Omental fat pad (tissue), 4 donors: ENCODE data around the genes CD207, MPHOSPH10 and NOTO.

GRCh38 chr2:70835584-70835990, at the start of gene CD207:
Gene CD207, minus strand, starts transcription at chr2:70835816.
- PRO-cap: no peak
- RAMPAGE, long total RNA, 4 experiments: no peak in any of the 4 experiments

DNA sequence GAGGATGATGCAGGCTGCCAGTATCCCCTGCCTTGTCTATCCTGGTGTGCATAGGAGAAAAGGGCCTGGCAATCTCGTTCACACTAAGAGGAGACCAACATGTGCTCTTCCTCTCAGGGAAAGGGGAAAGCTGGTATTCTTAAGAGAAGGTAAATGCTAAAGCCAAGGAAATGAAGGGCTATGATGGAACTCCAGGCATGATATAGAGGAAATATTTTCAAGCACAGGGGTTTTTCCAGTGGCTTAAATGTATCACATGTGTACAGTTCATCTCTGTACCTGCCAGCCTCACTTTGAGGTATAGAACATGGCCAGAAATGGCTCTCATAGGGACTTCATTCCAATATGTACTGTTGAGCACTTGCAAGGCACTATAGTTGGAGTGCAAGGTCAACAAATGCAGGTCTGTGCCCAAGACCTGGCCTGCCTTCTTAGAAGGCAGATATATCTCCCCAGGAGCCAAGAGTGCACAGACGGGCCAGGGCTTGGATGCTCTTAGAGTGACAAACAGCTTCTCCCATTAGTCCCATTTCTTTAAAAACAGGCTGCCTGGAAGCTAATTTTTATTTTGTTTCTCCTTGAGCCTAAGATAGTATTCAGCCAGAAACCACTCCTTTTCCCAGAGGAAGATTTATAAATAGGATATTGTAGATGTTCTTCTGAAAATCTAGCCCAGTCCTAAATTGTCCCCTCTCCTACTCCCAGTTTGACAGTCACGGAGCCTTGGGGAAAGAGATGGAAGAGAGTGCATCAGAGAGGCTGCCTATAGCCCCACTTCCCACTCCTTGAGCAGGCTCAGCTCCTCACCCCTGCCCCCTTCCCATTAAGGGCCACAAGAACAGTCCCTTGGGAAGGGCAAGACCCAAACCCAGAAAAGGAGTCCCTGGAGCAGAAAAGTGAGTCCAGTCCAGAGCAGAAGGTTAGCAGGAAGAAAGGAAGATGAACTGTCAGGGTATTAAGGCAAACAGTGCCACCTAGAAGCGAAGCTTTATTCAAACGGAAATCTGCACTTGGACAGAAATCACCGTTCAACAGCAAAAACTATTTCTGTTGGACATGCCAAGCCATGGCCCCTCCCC, 7.2 kb downstream of the TEX261 start:
- PRO-cap: no peak
- RAMPAGE, long total RNA, 4 experiments: no peak in any of the 4 experiments

DNA sequence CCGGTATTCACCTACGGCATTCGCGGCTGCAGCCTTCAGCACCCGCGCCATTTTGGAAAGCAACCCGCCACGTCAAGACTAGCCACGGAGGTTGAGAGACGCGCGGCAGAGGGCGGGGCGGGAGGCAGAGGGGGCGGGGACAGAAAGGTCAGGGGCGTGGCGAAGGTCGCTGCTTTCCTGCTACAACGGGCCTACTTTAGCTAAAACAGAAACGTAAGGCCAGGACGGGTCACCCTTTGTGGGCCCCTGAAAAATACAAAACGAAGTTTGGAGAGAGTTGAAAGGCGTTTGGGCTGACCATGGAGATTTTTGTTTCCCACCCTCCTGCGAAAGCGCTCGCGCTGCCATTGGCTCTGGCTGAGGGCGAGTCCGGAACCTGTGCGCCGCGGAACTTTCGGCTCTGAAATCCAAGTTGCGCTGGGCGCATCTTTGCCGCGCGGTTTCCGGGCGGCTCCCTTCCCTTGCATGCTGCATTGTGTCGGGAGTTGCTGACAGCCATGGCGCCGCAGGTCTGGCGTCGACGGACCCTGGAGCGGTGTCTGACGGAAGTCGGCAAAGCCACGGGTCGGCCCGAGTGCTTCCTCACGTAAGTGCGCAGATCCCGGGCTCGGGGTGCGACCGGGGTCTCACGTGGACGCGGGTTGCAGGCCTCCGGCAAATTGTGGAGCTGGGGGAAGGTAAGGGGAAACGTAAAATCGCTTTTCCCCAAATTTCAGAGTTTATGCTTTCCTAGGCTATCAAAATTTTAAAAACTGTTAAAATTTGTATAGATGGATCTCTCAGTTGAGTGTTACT, at the start of gene MPHOSPH10:
MPHOSPH10 (plus strand) TSS at position 466 of the 795 bp plus-strand sequence.
- PRO-cap: unidirectional peak, minus-strand start at position 54 of the sequence
- RAMPAGE, long total RNA, 4 experiments: start-site peak on the plus strand in 4 of 4 experiments, centred at positions 443 to 474 of the sequence, 114 to 1,307 reads per replicate; start-site peak on the minus strand in 4 of 4 experiments, centred at positions 63 to 70 of the sequence, 85 to 376 reads per replicate

- PRO-cap: no peak
- RAMPAGE, long total RNA, 4 experiments: no peak in any of the 4 experiments
Observed at GRCh38 chr2:71454304-71455112, 12.0 kb upstream of the DYSF start.

- PRO-cap: no peak
- RAMPAGE, long total RNA, 4 experiments: no peak in any of the 4 experiments
Observed at GRCh38 chr2:71456218-71456618, 10.3 kb upstream of the DYSF start.

GRCh38 chr2:71615421-71615963, 149.0 kb downstream of the DYSF start:
- PRO-cap: no peak
- RAMPAGE, long total RNA, 4 experiments: no peak in any of the 4 experiments

DNA sequence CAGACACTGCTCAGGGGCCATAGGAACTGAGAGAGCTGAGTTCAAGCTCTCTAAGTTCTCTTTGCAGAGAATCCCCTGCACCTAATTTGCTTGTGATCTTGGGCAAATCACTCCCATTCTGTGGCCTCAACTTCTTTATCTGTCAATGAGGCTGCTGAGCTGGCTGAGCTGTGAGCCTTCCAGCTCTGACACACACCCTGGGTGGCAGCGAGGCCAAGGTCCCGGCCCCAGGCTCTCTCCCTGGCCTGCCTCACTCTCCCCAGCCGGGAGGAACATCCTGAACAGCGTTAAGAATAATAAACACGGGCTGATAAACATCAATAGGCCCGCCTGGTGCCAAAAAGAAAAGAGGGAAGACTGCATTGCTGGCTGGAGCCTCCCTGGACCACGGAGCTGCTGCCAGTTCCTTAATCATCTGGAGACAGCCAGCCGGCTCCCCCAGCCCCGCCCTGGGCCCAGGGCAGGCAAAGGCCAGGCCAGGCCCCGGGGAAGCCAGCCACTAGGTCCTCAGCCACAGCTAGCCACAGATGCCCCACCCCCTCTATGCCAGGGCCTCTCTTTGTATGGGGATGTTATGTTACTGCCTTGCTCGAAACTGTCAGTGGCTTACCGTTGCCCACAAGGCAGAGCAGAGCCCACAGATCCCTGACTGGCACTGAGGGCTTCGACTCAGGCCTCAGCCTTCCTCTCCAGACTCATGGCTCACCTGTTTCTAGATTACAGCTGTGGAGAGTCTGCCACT, 280.4 kb downstream of the DYSF start:
- PRO-cap: no peak
- RAMPAGE, long total RNA, 4 experiments: no peak in any of the 4 experiments

GRCh38 chr2:72148689-72149486, 1.2 kb upstream of the CYP26B1 start:
- PRO-cap: no peak
- RAMPAGE, long total RNA, 4 experiments: no peak in any of the 4 experiments

DNA sequence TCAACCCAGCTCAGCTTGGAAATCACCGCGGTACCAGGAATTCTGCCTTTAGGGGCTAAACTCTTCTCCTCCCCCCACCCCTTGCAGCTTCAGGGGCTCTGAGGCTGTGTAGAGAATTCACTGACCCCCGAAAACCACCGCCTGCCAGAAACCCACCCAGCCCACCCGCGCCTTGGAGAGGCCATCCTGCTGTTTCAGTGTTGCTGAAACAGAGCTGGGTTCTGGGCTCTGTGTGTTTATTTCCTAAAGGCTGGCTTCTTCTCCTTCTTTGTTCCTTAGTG, 6.0 kb upstream of the CYP26B1 start:
- PRO-cap: no peak
- RAMPAGE, long total RNA, 4 experiments: no peak in any of the 4 experiments

DNA sequence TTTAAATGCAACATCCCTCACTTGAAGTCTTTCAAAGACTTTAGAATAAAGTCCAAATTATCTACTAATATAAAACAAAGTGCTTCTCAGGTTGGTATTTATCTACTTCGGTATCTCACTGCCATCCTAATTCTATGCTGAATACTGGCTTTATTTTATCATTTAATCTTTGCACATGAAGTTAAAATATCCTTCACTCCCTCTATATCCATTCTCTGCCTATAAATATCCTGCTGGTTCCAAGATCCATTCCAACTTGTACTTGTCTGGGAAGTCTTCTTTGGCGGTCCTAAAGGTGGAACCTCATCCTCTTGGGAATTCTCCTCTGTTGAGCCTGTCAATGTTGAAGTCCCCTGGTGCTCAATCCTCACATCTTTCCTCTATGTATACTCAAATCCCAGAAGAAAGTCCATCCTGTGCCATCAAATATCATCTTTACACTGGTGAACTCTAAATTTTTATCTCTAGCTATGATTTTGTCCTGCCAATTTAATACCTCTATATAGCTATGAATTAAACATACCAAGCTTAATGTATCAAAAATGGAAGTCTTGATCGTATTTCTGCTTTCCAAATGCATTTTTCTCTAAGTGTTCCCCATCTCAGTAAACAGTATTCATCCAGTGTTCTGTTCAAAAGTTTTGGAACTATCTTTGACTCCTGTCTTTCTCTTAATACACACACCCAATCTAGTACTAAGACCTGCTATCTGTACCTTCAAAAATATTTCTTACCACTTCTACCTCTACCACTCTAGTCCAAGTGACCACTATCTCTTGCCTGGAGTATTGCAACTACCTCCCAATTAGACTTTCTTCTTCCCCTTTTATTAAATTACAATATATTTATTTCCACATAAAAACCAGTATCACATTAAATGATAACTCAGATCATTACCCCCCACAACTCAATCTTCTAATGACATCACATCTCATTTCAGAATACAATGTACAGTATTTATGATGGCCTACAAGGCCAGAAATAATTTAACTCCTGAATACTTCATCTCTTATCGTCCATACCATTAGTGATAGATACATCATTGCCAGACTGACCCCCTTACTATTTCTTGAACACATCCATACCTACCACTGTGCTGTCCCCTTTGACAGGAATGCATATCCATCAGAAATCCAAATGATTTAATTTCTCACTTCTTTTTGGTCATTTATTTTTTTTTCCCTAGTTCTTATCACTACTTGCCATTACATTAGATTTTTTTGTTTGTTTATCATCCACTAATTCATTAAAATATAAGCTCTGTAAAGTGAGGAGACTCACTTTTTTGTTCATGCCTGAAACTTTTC, 329.5 kb upstream of the CYP26B1 start:
- PRO-cap: no peak
- RAMPAGE, long total RNA, 4 experiments: no peak in any of the 4 experiments

DNA sequence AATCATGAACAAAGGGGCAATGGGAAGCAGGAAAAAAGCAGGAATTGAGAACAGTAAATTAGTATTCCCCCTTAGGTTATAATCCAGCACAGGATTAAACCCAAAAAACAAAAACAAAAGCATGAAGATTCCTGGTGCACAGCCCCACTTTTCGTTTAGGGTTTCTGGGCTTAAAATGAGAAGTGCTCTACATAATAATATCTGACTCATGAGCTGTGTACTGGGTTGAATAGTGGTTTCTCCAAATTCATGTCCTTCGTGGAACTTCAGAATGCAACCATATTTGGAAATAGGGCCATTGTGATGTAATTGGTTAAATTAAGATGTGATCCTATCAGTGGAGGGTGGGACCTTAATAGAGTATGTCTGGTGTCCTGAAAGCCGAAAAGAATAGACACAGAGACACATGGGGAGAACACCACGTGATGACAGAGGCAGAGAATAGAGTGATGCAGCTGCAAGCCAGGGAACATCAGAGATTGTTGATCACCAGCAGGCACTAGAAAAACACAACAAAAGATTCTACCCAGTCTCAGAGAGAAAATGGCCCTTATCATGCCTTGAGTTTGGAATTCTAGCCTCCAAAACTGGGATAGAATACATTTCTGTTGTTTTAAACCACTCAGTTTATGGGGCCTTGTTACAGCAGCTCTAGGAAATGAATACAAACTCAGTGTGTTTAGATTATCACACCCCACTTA, 310.2 kb downstream of the EXOC6B start:
- PRO-cap: no peak
- RAMPAGE, long total RNA, 4 experiments: no peak in any of the 4 experiments

DNA sequence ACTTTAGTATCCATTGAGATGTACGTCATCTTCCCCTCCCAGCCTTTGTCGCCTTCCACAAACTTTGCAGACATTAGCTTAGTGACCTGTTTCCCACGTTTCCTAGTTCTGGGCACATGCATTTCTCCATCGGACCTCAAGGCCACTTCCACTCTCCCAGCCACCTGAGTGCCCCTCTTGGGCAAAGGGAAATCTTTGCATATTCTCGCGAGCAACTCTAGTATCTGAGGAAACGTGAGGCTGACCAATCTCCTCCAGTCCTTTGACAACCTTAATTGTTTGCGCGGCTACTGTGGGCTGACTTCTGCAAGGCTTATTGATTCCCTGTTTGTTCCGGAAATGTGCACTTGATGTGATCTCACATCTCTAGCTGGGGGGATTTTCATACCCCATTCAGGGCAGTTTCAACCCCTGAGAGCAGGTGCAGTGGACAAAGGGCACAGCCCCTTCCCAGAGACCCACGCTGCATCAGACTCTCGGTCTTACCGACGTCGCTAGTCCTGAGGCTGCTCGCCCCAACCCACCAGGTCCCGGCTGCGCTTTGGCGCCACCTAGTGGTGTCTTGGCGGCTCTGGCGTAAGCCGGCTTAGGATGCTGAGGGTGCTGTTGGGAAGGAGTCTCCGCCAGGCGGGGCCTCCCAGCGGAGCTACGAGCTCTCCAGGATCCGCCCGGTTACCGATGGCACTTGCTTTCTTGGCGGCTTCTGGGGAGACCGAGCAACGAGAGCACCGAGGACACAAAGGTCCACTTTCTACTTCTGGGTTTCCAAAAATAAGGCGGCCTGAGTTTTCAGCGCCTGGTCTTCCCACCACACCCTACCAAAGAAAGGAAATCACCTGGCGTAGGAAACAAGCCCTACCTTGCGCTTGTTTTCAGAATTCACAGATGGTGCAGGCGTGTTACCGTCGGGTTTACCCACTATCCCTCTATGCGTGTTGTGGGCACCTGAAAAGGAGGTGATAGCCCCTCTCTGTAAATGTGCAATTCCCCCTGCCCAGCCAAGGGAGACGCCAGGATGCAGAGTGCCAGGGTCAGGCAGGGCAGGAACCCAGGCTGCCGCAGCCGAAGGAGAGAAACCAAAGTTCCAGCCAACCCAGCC, 24.7 kb upstream of the SPR start:
- PRO-cap: no peak
- RAMPAGE, long total RNA, 4 experiments: no peak in any of the 4 experiments

DNA sequence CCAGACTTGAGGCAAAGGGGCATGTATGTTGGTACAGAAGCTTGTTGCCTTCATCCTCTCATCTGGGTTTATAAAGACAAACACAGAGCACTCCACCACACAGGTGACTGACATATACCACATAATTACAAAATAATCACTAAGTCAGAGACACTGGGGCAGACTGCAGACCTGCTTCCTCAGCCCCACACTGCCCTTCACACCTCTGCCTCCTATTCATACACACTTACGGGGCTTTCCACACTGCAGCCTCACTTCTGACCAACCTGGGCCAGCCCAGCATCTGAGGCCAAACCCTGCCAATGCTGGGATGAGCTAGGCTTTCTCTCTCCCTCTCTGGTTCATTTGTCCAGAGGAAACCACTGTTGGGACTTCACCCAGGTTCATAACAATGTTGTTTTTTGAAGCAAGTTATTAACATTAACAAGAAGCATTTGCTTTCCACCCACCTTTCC, 4.5 kb downstream of the EMX1 start:
- PRO-cap: no peak
- RAMPAGE, long total RNA, 4 experiments: no peak in any of the 4 experiments

DNA sequence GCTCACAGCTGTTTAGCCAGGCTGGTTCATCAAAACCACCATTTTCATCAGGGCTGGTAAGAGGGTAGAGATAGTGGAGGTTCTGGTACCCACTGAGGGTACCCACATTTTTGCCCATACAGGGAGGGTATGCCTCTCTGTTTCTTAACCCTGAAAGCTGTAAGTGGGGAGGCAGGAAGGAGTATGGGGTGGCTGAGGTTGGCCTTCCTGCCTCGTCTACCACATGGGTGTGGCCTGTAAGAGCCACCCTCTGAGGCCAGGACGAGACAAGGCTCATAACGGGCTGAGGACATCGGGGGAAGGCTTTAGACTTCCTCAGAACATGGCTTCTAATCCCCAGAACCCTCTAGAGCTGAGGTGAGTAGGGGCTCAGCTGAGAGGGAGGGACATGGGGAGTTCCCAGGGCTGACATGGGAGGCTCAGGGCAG, 36.5 kb downstream of the EMX1 start:
- PRO-cap: no peak
- RAMPAGE, long total RNA, 4 experiments: no peak in any of the 4 experiments

DNA sequence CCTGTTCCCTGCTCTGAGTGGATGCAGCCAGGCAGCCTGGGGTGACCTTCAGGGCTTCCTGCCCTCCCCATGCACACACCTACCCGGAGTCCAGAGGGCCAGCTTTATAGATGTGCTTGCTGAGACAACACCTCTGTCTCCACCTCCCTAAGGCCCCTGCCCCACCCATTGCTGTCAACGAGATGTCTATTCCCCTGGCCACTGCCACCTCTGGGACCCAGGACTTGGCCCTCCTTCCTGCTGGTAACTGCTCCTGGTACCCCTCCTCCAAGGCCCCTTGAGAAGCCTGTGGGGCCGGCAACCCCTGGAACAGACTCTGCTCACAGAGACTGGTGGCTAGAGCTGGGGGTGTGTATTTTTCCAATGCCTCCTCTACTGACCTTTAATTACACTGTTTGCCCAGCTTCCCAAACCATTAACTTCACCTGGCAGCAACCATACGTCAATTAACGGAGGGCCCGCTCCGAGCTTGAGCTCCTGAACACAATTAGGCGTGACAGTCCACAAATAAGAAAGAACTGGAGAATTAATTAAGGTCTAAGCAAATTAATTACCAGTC, 66.3 kb downstream of the EMX1 start:
- PRO-cap: no peak
- RAMPAGE, long total RNA, 4 experiments: no peak in any of the 4 experiments

DNA sequence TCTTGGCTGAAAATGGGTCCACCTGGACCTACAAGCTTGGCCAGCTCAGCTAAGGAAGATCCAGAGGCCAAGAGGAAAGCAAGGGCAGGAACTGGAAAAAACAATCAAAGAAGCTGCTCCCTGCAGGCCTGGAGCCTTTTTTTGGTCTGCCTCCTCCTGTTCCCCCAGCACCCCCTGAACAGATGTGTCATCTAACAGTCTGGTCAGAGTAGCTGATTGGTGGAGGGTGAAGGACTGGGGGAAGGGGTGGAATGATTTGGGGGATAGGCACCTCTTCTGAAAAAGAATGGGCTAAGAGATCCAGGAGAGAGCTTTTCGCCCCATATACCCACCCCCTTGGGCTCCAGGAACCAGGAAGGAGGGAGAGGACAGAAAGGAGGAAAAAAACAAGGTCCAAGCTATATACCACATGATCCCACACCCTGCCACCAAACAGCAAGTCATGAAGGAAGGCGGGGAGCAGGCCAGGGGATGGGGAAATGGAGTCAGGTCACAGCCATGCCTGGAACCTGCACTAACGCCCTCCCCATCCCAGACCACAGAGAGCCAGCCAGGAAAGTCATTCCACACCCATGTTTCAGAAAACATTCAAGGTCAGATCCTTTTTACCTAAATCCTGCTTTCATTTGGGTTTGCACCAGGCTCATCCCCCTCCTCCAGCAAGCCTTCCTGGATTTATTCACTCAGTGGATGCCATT, 2.0 kb downstream of the RAB11FIP5 start:
- PRO-cap: no peak
- RAMPAGE, long total RNA, 4 experiments: no peak in any of the 4 experiments

GRCh38 chr2:73111335-73112057, 1.3 kb downstream of the RAB11FIP5 start:
- PRO-cap: no peak
- RAMPAGE, long total RNA, 4 experiments: no peak in any of the 4 experiments

- PRO-cap: no peak
- RAMPAGE, long total RNA, 4 experiments: no peak in any of the 4 experiments
Observed at GRCh38 chr2:73202073-73202732, at the start of gene NOTO. Gene NOTO, plus strand, starts transcription at chr2:73202574.

DNA sequence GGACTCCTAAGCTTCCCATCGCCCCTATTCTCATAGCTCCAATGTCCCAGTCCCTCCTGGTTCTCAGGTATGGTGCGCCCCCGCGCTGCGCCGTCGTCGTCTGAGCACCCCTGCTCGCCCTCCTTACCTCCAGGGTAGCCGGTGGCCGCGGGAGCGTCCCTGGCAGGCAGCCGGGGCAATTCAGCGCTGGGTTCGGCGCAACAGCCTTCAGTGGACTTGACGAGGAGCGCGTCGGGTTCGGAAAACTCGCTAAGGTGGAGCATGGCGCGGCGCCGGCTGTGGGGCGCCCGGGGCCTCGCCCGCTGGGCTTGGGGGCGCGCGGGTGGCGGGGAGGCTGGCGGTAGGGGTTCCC, 317 bp downstream of the EGR4 start:
- PRO-cap: no peak
- RAMPAGE, long total RNA, 4 experiments: no peak in any of the 4 experiments

- PRO-cap: no peak
- RAMPAGE, long total RNA, 4 experiments: no peak in any of the 4 experiments
Observed at GRCh38 chr2:73700935-73701634, 36.1 kb downstream of the TPRKB start.